H7 (cell line): ENCODE measurements around a stretch of chr17.

DNA sequence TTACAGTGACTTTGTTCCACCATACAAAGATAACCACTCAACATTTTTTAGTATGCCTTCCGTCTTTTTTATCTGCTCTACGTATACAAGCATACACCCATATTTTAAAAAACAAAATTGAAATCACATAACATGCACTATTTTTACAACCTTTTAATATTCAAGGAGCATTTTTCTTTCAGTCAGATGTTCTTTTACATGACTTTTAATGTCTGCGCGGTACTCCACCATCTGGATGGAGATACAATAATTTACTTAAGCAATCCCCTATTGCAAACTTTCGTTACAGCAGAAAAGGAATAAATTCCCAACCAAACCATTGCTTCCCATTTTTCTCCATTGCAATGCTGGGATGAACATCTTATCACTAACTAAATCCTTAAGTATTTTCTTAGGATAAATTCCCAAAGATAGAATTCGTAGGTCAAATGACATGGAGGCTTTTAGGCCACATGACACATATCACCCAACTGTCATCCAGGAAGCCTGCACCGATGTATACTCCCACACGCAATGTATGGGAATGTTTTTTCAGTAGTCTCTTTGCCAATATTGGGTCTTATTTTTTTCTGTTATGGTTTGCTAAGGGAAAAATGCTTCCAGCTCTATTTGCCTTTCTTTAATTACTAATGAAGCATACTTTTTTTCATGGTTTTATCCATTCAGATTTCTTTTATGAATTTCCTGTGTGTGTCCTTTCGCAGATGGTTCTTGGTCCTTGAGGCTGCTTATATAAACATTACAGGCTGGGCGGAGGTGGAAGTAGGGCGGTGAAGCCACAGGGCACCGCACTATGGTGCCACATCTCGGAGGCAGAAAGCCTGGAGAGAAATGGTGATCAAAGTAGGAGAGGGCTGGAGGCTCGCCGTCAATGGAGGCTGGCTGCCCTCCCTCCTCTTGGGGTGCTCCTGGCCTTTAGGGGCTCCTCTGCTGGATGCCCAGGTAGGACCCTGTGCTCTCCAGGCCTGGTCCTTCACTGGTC lies 1.7 kb upstream of the TLCD2 start:
- RAMPAGE, long total RNA = no peak

GRCh38 chr17:1714028-1714812 lies 4.0 kb upstream of the TLCD2 start:
- RAMPAGE, long total RNA = no peak

GRCh38 chr17:1732722-1733384 lies 8.3 kb downstream of the WDR81 start:
- RAMPAGE, long total RNA = no peak

GRCh38 chr17:1735546-1736230 lies 7.0 kb upstream of the SERPINF2 start:
- RAMPAGE, long total RNA = no peak

DNA sequence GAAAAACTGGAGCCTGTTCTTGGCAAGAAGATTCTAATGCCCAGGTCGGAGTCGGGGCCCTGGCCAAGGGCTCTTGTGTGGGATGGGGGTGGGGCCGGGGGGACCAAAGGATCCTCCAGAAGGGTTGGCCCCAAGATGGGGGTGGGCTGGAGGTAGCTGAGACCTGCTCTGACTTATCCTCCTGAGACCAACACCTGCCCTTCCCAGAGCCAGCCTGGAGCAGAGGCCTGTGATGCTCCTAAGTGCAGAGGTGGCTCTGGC lies 292 bp downstream of the SERPINF2 start:
- RAMPAGE, long total RNA = no peak

GRCh38 chr17:1762920-1763663 lies 1.2 kb downstream of the SERPINF1 start:
- RAMPAGE, long total RNA = no peak

- RAMPAGE, long total RNA = no peak
These were observed 13.1 kb downstream of the SERPINF1 start for GRCh38 chr17:1775062-1775261.

DNA sequence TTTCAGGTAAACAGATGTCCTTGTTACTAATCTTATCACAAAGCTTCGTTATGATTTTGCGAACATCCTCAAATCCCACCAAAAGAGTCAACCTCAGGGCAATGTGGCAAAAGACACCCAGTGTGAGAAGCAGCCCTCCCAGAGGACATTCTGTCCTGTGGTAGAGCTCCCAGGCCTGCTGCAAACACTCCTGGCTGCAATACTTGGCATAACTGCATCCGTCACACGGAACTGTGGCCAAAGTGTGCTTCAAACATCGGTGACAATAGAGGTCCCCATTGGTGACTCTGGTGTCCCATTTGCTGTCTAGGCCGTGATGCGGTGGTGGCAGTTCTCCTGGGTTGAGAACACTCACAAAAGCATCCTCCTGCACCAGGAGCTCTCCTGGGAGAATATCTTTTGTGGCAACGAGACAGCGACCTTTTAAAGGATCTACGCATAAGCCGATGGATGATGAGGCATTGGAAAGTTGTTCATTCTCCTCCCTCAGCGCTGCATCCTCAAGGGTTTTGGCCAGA lies 29.4 kb downstream of the SMYD4 start:
- RAMPAGE, long total RNA = no peak

DNA sequence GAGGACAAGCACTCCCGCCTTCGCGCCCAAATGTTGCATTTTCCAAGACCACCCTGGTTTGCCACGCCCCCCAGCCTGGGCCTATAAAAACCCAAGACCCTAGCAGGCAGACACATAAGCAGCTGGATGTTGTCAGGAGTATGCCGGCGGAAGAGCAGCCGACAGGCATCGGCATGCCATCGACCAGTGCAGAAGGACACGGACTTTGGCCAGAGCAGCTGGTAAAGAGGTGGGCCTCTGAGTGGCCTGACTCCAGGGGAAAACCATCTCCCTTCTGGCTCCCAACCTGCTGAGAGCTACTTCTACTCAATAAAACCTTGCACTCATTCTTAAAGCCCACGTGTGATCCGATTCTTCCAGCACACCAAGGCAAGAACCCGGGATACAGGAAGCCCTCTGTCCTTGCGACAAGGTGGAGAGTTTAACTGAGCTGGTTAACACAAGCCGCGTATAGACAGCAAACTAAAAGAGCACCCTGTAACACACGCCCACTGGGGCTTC lies 19.0 kb downstream of the SMYD4 start:
- RAMPAGE, long total RNA = no peak

DNA sequence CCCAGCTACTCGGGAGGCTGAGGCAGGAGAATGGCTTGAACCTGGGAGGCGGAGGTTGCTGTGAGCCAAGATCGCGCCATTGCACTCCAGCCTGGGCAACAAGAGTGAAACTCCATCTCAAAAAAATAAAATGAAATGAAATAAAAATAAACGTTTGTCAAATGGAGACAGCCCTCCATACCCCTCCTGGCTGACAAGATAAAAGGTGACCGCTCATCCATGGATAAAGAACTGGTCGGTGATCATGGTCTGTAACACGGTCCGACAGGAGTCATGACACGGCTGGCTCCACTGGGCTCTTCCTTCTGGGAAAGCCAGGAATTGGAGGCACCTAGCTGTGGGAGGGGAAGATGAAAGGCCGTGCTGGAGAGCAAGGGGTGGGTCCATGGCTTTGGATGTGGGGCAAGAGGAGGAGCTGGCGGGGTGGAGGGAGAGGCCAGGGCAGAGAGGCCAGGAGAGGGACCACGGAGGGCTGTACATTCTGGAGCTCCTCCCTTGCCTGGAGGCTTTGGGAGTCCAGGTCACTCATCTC lies 13.9 kb downstream of the RTN4RL1 start:
- RAMPAGE, long total RNA = no peak

- RAMPAGE, long total RNA = no peak
These were observed 34.1 kb downstream of the HIC1 start for GRCh38 chr17:2088997-2089488.

- RAMPAGE, long total RNA = no peak
These were observed 82.4 kb downstream of the HIC1 start for GRCh38 chr17:2137246-2137730.

- RAMPAGE, long total RNA = no peak
These were observed 117.7 kb downstream of the HIC1 start for GRCh38 chr17:2172517-2173008.

GRCh38 chr17:2174587-2175567 lies 120.0 kb downstream of the HIC1 start:
- RAMPAGE, long total RNA = no peak

DNA sequence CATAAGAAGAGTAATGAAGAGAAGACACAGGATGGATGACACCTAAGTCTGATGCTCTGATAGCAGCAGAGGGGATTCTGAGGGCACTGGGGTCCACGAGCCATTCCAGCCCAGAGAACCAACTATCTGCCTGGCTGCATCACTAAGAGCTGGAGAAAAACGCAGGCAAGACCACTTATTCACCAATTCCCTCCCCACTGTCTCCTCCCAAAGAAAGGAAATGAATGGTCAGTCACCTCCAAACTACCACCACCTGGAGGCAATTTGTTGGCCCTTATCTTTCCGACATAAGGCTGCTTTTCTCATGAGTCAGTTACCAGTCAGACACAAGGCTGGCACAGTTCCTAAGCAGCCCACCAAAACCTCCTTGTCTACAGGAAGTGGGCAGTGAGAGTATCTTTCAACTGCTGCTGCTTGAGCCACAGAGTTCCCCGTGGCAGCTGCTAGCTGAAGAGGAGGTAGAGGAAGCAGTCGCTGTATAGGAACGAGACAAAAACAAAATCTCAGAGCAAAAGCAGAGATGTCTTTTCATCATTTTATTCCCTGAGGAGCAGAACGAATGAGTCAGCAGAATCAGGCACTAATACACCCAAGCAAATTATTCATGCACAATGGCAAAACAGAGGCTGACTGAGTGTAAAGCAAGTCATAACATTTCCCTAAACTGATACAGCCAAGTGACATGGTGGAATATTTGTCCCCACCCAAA lies 111.1 kb downstream of the SMG6 start:
- RAMPAGE, long total RNA = no peak

GRCh38 chr17:2214898-2215498 lies 88.6 kb downstream of the SMG6 start:
- RAMPAGE, long total RNA = no peak

GRCh38 chr17:2337848-2338288 lies 567 bp downstream of the SGSM2 start:
- RAMPAGE, long total RNA = no peak

- RAMPAGE, long total RNA = no peak
These were observed 1.1 kb downstream of the SGSM2 start for GRCh38 chr17:2338289-2338813.

GRCh38 chr17:2361141-2361766 lies 24.0 kb downstream of the SGSM2 start:
- RAMPAGE, long total RNA = no peak

- RAMPAGE, long total RNA = no peak
These were observed 13.4 kb downstream of the MNT start for GRCh38 chr17:2387507-2387846.